ENCODE data around the genes CRYGB, UNC80 and ERBB4.

- RRBS, result no CpG with 5 or more reads among the region's 10 CpGs
These were observed at the start of gene CRYGB for GRCh38 chr2:208145963-208146546. Gene CRYGB, minus strand, starts transcription at chr2:208146158.

DNA sequence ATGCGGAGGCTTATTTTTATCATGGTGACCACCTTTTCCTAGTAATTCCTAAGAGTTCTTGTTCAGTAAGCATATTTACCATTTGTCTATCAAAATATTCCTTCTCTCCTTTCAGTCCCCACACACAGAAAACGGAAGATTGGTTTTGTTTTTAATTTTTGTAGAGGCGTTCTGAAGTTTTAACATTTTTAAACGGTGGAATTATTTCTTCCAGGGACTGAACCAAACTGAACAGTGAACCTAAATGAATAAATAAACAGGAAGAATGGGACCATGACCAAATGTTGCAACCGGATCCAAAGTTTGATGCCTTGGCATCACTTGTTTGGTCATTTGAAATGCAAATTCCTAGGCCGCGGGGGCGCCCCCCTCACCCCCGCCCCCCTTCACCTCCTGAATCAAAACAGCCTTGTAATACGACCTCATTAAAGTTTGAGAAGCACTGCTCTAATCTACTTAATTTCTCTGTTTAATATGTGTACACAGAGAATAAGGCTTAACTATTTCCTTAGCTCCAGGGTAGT, 6.0 kb downstream of the C2orf80 start:
- RRBS, result no CpG with 5 or more reads among the region's 10 CpGs

- RRBS, result no CpG with 5 or more reads among the region's 4 CpGs
These were observed 7.6 kb downstream of the IDH1 start for GRCh38 chr2:208247155-208247743.

DNA sequence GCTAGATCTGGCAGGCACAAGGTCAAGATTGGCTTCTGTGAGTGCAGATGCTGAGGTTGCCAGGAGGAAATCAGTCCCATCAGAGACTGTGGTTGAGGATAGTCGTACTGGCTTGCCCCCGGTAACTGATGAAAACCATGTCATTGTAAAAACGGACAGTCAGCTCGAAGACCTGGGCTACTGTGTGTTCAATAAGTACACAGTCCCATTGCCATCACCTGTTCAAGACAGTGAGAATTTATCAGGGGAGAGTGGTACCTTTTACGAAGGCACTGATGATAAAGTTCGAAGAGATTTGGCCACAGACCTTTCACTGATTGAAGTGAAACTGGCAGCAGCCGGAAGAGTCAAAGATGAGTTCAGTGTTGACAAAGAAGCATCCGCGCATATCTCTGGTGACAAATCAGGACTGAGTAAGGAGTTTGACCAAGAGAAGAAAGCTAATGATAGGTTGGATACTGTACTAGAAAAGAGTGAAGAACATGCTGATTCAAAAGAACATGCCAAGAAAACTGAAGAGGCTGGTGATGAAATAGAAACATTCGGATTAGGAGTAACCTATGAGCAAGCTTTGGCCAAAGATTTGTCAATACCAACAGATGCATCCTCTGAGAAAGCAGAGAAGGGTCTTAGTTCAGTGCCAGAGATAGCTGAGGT, 76.9 kb upstream of the UNC80 start:
- RRBS, result no CpG with 5 or more reads among the region's 10 CpGs

- RRBS, result 27% methylated on average over 8 of the region's 75 CpGs
These were observed at the start of gene UNC80 for GRCh38 chr2:209771269-209772352. Gene UNC80, plus strand, starts transcription at chr2:209771832.

- RRBS, result no CpG with 5 or more reads among the region's 9 CpGs
These were observed 61.5 kb upstream of the RPE start for GRCh38 chr2:209940983-209941381.

DNA sequence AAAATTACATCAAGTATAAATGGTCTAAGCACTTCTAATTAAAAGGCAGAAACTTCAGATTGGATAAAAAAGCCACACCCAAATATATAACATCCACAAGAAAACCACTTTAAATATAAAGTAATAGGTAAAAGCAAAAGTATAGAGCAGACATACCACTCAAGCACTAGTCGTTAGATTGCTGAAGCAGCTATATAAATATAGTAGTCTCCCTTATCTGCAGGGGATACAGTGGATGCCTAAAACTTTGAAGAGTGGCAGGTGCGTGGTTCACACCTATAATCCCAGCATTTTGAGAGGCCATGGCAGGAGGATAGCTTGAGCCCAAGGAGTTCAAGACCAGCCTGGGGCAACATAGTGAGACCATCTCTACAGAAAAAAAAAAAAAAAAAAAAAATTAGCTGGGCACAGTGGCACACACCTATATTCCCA, 47.9 kb downstream of the RPE start:
- RRBS, result no CpG with 5 or more reads among the region's 2 CpGs

GRCh38 chr2:210569107-210570109, 13.0 kb downstream of the CPS1 start:
- RRBS, result no CpG with 5 or more reads among the region's 6 CpGs

- RRBS, result no CpG with 5 or more reads among the region's 6 CpGs
These were observed 80.4 kb downstream of the CPS1 start for GRCh38 chr2:210636465-210637447.

DNA sequence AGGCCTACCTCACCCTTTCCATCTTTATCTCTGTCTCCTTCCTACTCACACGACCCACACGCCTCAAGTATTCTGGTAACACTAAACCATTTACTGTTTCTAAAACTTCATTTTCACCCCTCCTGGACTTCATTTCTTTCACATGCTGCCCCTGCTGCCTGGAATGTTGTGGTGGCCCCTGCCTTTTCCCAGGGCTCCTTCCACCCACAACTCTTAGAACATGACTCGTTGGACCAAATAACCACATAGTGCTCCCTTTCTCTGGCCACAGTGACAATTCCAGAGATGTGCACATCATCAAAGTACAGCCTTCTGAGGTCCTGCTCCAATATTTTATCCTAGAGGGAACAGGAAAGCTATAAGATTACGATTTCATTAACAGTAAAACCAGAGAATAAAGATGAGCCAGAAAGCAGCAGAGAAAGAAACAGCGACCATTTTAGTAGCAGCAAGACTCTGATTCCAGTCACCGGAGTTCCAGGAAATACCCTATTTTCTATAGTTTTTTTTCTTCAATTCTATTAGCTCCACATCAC, 53.8 kb downstream of the ERBB4 start:
- RRBS, result no CpG with 5 or more reads among the region's 6 CpGs

GRCh38 chr2:212538720-212539771, at the start of gene ERBB4:
Gene ERBB4, minus strand, starts transcription at chr2:212538802.
- RRBS, result 9% methylated on average over 13 of the region's 52 CpGs

DNA sequence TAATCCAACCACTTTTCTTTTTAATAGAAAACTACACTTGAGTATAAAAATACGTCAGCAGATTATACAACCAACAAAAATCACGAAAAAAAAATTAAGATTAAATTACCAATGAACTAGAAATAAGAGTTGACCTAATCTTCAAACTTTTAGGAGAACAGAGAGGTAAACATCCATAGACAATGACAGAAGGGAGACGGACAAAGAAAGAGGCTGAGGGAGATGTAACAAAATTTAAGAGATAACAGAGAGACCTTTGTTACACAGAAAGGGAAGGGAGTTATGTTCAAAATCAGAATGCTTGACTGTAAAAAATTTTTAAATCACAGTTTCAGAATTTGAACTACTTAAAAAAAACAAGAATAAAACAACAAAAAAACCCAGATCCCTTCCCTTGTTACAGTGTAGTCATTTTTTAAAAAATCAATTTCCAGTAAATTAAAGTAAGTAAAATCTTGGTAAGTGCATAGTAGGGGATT, 149.8 kb downstream of the IKZF2 start:
- RRBS, result no CpG with 5 or more reads among the region's 3 CpGs

DNA sequence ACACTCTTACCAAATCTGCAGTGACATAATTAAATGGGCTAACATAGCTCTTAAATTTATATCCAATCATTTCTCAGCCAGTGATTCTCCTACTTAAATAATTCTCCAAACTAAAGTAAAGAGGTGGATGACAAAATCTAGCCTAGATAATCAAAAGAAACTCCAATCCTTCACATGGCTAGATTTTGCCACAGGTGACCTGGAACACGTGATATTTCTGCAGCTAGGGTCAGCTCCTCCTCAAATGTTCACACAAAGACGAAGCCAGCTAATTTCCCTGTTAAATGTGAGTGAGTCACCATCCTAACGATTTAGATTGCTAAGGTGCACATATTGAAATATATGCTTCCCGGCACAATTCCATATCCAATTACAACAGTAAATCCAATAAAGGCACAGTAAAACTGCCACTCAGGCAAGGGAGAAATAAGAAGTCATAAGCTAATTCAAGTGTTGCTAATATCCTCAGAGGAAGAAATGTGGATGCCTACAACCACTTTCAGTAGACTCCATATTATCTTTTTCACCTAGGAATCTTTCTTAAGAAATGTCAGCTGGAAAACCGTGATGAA, 28.7 kb downstream of the IKZF2 start:
- RRBS, result no CpG with 5 or more reads among the region's 5 CpGs

GRCh38 chr2:213149237-213150074, 2.0 kb downstream of the IKZF2 start:
- RRBS, result no CpG with 5 or more reads among the region's 7 CpGs

DNA sequence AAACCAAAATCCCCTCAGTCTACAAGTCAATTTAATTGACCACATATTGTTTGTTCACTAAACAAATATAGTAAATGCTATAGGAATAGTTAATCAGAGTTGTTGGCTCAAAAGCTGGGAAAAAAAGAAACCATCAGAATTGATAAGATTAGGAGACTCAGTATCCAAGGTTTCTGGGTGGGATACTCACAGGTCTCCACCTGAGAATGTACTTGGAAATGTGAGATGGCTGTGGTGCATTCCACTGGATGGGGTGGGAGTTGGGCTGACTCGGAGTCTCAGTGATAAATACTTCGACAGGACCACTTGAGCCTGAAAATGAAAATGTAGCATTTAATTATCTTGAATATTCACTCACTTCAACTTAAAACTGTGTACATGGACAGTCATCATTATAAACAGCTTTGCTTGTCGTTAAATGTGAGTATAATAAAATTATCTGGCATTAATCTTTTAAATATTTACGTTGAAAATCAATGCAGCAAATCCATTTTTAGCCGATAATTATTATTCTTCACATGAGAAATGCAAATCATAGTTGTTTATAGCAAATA, 21.1 kb downstream of the FN1 start:
- RRBS, result no CpG with 5 or more reads among the region's 5 CpGs

DNA sequence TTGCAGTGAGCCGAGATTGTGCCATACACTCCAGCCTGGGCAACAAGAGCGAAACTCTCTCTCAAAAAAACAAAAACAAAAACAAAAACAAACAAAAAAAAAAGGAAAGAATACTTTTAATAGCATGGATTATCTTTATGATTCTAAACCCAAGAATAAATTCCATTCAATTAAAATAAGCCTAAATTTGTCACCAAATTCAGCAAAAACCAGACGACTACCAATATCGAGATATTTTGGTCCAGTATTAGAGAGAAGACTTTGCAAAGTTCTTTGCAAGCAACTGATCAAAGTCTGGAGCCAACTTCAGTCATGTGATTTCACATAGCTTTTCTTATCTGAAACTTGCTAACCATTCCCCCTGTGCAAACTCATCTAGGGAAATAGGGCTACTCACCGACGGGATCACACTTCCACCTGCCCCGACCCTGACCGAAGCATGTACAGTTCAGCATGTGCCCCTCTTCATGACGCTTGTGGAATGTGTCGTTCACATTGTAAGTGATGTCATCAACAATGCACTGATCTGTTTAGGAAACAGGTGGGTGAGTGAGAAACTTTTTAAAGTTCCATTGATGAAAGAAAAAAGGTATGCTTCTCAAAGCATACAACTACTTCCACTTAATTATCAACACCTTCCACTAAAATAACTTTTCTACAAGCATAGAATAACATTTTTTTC, 15.5 kb downstream of the FN1 start:
- RRBS, result no CpG with 5 or more reads among the region's 10 CpGs

All from GM12891 (cell line).